Sciatic nerve (tissue), 1 donor: ENCODE measurements around the genes CD68, SAT2, EFNB3 and VAMP2.

- PRO-cap, result no peak
Measured at GRCh38 chr17:7462179-7462639, 17.2 kb downstream of the ZBTB4 start.

GRCh38 chr17:7477778-7478399 lies 1.5 kb downstream of the ZBTB4 start:
- PRO-cap, result bidirectional peak, plus-strand start at chr17:7478048, minus-strand start at chr17:7478105

DNA sequence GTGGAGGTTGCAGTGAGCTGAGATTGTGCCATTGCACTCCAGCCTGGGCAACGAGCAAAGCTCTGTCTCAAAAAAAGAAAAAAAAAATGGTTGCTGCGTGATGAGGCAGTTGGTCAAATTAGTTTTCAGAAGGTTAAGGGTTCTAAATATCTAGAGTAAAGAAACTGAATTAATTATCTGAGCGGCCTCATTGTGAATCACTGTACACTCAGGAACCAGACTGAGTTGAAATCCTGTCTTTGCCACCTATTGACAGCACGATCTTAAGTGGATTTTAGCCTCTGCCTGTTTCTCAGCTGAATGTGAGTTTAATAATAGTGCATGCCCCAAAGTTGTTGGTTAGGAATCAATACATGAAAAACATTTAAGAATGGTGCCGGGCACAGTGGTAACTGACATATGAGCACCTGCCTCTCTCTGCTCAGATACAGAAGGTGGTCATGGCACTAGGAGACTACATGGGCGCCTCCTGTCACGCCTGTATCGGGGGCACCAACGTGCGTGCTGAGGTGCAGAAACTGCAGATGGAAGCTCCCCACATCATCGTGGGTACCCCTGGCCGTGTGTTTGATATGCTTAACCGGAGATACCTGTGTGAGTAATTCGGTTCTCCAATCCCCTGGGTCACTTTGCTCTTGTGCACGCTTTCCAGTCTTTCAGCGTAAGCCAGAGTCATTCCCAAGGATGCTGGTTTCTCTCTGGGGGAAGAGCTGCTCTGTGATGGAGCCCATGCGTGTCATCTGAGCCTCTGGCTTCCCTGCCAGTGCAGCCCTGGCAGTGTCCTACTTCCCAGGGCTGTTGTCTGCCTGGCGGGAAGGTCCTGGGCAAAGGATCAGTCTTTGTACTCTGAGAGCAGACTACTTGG lies 3.1 kb upstream of the CD68 start:
- PRO-cap, result no peak

DNA sequence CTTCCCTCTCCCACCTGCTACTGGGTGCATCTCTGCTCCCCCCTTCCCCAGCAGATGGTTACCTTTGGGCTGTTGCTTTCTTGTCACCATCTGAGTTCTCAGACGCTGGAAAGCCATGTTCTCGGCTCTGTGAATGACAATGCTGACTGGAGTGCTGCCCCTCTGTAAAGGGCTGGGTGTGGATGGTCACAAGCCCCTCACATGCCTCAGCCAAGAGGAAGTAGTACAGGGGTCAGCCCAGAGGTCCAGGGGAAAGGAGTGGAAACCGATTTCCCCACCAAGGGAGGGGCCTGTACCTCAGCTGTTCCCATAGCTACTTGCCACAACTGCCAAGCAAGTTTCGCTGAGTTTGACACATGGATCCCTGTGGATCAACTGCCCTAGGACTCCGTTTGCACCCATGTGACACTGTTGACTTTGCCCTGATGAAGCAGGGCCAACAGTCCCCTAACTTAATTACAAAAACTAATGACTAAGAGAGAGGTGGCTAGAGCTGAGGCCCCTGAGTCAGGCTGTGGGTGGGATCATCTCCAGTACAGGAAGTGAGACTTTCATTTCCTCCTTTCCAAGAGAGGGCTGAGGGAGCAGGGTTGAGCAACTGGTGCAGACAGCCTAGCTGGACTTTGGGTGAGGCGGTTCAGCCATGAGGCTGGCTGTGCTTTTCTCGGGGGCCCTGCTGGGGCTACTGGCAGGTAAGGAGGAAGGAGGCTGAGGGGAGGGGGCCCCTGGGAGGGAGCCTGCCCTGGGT lies at the start of gene CD68:
Gene CD68 (plus strand): TSS at position 604 of the 748 bp plus-strand sequence.
- PRO-cap, result bidirectional peak, plus-strand start at position 95 of the sequence, minus-strand start at position 138 of the sequence; unidirectional peak, plus-strand start at position 568 of the sequence

- PRO-cap, result no peak
Measured at GRCh38 chr17:7590631-7591343, 893 bp upstream of the SOX15 start.

- PRO-cap, result bidirectional peak, plus-strand start at chr17:7627596, minus-strand start at chr17:7627484; bidirectional peak, plus-strand start at chr17:7627994, minus-strand start at chr17:7627861
Measured at GRCh38 chr17:7626873-7627924, at the start of gene SAT2. Gene SAT2 (minus strand): TSS chr17:7627821.

DNA sequence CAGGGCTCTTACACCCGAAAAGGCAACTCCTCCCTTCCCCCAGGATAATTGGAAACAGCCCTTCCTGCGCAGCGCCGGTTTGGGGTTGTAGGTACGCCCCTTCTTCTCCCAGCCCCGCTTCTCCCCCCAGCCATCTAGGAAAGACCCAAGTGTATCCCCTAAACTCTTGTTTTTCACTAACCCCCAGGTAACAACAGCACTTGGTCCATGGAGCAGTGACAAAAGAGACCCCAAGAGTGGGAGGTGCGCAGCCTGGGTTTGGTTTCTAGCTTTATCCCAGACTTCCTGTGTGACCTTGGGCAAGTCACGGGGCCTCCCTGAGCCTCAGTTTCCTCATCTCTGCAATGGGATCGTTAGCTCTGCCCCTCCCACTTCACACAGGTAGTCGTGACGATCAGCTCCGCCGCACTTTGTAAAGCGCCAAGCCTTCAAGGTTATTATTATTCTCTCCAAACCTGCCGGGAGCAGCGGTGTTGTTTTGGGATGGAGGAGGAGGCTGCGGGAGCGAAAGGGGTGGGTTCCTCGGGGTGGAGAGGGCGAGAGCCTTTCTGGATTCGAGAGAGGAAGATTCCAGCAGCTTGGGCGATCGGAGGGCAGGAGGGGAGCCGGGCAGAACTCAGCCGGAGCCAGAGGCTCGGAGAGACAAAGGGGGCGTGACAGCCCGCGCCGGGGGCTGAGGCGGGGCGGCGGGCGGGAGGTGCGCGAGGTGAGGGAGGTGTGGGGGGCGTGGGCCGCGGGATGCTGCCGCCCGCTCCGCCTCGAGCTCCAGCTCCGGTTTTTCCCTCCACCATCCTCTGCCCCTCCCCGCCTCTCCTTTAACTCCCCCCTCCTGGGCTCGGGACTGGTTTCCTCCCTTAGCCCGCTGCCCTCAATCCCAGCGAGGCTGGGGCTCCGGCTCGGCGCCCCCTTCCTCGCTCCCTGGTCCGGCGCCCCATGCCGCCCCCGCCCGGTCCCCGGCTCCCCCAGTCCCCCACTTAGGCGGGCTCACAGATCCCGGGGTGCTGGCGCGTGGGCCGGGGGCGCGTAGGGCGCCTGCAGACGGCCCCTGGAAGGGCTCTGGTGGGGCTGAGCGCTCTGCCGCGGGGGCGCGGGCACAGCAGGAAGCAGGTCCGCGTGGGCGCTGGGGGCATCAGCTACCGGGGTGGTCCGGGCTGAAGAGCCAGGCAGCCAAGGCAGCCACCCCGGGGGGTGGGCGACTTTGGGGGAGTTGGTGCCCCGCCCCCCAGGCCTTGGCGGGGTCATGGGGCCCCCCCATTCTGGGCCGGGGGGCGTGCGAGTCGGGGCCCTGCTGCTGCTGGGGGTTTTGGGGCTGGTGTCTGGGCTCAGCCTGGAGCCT lies at the start of gene EFNB3:
Gene EFNB3 (plus strand): TSS at position 844 of the 1,336 bp plus-strand sequence.
- PRO-cap, result bidirectional peak, plus-strand start at position 871 of the sequence, minus-strand start at position 644 of the sequence

DNA sequence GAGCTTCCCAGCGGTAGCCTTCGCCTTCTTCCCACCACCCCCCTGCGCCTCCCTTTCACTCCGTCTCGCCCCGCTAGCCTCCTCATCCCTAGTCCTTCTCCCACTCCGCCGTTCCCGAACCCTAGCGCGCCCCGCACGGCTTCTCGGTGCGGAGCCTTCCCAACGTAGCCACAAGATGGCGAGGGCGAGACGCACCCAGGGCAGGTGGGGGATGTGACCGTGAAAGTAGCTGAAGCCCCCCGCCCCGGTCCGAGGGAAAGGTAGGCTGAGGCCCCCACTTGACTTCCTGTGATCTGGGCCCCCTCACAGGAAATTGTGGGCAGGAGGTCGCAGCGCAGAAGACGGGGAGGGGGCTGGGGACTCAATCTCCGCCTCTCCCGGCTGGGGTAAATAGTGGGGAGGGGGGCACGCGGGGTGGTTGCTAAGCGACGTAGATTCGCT lies 844 bp downstream of the KDM6B start:
- PRO-cap, result no peak

GRCh38 chr17:7839443-7839672 lies 5.3 kb downstream of the KDM6B start:
- PRO-cap, result no peak

- PRO-cap, result no peak
Measured at GRCh38 chr17:7848774-7849832, 5.8 kb upstream of the TMEM88 start.

GRCh38 chr17:7887084-7887992 lies 1.3 kb upstream of the CHD3 start:
- PRO-cap, result unidirectional peak, minus-strand start at chr17:7887267; bidirectional peak, plus-strand start at chr17:7887821, minus-strand start at chr17:7887414

- PRO-cap, result unidirectional peak, minus-strand start at chr17:7889217; unidirectional peak, minus-strand start at chr17:7889260
Measured at GRCh38 chr17:7888975-7890035, 716 bp downstream of the CHD3 start.

DNA sequence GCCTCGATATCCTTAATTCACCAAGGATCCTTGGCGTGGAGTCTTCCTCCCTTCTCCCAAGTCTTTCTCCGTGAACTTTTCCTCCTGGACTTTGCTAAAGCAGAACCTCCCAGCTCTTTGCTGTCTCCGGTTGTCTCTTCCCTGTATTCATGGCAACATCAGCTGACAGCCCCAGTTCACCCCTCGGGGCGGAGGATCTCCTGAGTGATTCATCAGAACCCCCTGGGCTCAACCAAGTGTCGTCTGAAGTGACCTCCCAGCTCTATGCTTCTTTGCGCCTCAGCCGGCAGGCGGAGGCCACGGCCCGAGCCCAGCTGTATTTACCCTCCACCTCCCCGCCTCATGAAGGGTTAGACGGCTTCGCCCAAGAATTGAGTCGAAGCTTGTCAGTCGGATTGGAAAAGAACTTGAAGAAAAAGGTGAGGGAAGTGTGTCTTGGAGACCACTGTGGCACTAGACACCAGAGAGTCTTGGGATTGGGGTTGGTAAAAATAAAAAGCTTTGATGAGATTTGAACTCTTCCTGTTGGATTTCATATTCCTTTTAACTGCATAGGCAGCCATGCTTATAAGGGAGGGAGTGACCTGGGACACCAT lies 1.0 kb downstream of the CNTROB start:
- PRO-cap, result bidirectional peak, plus-strand start at position 269 of the sequence, minus-strand start at position 93 of the sequence

DNA sequence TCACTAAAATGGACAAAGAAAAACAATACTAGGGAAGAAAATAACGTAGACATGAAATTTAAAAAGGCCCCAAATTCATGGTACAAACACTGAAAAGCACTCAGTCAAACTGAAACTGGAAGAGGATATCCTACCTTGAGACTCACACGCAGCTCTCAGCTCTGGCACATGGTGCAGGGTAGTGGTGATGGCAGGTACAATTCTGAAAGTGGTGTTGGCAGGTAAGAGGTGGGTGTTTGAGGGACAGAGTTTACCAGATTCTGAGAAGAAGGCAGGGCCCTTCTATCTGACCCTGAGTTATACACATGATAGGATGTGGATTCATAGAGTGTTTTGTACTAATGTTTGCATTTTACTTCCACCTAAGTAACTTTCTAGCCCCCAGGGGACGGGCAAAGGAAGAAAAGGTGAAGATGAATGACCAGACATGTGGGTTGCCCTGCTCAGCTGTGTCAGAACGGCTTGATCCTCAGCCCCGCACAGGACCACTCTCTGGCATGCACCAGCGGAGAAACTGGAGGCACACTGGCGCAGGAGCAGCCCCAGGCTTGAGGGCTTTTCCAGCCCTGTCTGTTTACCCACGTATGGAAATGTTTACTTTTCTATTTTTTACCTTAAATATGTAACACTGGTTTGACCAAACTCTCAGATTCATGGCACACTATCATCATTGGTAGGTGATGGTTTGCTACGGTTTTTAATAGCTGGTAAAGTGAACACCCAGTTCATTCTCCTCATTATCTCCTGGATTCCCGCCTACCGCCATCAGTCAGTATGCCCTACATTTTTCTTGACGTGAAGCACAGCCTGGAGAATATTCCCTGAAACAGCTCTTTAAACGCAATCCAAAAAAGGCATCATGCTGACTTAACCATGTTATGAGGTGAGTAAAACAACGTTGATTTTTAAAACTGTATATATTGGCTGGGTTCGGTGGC lies 19.7 kb downstream of the CNTROB start:
- PRO-cap, result bidirectional peak, plus-strand start at position 648 of the sequence, minus-strand start at position 527 of the sequence

DNA sequence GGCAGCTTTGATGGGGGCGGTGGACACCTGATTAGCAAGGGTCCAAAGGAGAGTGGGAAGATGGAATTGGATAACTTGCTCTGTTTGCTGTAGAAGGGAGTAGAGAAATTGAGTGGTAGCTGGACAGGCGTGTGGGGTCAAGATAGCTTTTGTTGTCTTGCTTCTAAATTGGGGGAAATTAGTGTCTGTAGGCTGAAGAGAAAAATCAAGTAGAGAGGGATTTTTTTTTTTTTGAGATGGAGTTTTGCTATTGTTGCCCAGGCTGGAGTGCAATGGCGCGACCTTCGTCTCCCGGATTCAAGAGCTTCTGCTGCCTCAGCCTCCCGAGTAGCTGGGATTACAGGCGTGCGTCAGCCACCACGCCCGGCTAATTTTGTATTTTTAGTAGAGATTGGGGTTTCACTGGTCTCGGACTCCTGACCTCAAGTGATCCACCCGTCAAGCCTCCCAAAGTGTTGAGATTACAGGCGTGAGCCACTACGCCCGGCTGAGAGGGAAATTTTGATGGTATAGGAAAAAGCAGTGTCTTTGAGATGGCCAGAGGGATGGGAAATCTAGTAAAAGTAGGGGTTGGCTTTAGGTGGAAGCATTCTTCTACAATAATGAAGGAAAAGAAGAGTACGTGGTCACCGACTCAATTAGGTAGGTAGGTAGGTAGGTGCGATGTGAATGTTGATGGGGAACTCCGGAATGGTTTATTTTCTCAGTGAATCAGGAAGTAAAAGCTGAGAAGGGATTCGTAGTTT lies 14.1 kb upstream of the HES7 start:
- PRO-cap, result unidirectional peak, minus-strand start at position 309 of the sequence

GRCh38 chr17:8141095-8141651 lies 11.0 kb downstream of the PER1 start:
- PRO-cap, result unidirectional peak, minus-strand start at chr17:8141433

GRCh38 chr17:8142846-8143257 lies 9.4 kb downstream of the PER1 start:
- PRO-cap, result no peak

GRCh38 chr17:8143290-8144384 lies 8.6 kb downstream of the PER1 start:
- PRO-cap, result unidirectional peak, minus-strand start at chr17:8143382

GRCh38 chr17:8162880-8163958 lies at the start of gene VAMP2:
Gene VAMP2 (minus strand): TSS chr17:8162948.
- PRO-cap, result bidirectional peak, plus-strand start at chr17:8163004, minus-strand start at chr17:8162948; bidirectional peak, plus-strand start at chr17:8163417, minus-strand start at chr17:8163397

GRCh38 chr17:8249775-8250426 lies 812 bp downstream of the PFAS start:
- PRO-cap, result no peak